Cytotoxic T cell (primary cell): Measurements from ENCODE around the genes CACNA1F, GAGE12C, AKAP4, XAGE3, KANTR, SMC1A and HUWE1.

GRCh38 chrX:49233095-49233743 is at the start of gene CACNA1F:
Gene CACNA1F, minus strand, starts transcription at chrX:49233340.
- PRO-cap, 2 experiments = no peak in any of the 2 experiments

DNA sequence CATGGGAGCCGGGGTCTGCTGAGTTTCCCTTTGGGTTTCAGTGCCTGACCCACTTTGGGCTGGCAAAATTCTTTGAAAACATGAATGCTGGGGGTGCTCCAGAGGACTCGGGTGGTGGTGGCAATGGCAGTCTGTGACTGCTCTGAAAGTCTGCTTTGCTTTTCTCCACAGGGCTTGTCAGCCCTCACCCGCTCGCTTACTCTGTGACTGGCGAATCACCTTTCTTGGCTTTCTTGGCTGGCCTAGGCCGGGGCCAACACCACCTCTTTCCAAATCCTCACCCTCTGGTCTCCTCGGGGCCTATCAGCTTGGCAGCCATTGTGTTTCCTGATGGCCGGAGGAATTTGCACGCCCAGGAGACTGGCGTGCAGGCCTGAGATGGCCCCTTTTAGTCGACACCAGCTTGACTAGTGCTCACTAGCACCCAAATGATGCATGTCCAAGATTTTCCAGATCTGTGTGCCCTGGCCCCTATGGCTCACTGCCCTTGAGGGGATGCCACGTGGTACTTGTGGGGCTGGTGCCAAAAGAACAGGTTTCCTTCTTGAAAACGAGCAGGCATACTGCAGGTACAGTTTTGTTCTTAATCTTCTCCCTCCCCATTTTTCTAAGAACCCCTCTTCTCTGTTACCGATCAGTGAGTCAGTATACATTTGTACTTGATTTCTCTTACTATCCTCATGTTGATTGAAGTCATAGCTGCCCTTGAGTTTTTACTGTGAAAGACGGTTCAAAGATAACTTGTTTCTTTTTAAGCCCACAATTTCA is 7.6 kb downstream of the PPP1R3F start:
- PRO-cap, 2 experiments = no peak in any of the 2 experiments

GRCh38 chrX:49531944-49532263 is at the start of gene GAGE12C:
Gene GAGE12C, plus strand, starts transcription at chrX:49532177.
- PRO-cap, 2 experiments = no peak in any of the 2 experiments

- PRO-cap, 2 experiments = no peak in any of the 2 experiments
Observed at GRCh38 chrX:49840815-49841286, 11.7 kb downstream of the PAGE4 start.

GRCh38 chrX:49881654-49882296 is 2.5 kb downstream of the USP27X start:
- PRO-cap, 2 experiments = no peak in any of the 2 experiments

GRCh38 chrX:50200841-50201377 is at the start of gene AKAP4:
Gene AKAP4, minus strand, starts transcription at chrX:50201007.
- PRO-cap, 2 experiments = no peak in any of the 2 experiments

DNA sequence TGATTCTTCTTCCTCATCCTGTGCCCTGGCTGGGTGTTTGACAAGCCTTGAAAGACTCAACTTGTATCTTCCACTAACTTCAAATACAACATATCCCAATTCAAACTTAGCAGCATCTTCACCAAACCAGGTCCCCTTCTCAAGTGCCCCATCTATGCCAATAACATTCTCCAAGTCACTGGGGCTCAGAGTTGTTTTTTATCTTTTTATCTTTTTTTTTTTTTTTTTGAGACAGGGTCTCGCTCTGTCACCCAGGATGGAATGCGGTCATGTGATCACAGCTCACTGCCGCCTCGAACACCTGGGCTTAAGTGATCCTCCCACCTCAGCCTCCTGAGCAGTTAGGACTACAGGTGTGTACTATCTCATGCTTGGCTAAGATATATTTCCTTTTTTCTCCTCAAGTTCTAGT is 153.8 kb upstream of the DGKK start:
- PRO-cap, 2 experiments = no peak in any of the 2 experiments

DNA sequence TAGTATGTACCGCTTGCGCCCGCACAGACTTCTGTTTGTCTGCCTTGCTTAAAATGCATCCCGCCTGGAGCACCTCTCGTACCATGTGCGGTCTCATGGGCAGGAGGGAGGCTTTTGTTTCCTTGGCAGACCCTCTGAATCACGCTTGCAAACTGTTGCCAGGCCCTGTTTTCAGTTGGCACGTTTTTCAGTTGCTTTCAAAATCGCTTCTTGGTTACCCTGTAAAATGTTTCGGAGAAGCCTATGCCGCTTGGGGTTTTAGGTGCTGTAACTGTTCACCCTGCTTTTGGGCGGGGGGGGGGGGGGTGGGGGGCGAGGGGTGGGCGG is 799 bp downstream of the NUDT10 start:
- PRO-cap, 2 experiments = no peak in any of the 2 experiments

DNA sequence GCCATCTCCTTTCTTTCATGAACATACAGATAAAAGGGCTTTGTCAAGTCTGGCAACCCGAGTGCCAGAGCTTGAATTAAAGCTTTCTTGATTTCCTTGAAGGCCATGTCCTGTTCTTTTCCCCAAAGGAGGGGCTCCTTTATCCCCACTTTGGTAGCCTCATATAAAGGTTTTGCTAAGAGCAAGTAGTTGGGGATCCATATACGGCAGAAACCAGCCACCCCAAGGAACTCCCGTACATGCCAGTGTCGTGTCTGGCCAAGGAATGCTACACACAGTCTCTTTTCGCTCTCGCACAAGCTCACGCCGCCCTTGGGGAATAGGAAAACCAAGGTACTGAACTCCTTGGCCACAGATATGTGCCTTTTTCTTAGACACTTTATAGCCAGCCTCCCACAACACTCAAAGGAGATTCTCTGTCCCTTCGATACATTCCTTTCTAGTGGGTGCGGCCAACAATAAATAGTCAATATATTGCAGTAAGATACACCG is 57.5 kb upstream of the XAGE1B start:
- PRO-cap, 2 experiments = no peak in any of the 2 experiments

GRCh38 chrX:52867971-52868180 is at the start of gene XAGE3:
Gene XAGE3, minus strand, starts transcription at chrX:52868083.
- PRO-cap, 2 experiments = no peak in any of the 2 experiments

GRCh38 chrX:53084348-53085547 is 2.6 kb downstream of the TSPYL2 start:
- PRO-cap, 2 experiments = no peak in any of the 2 experiments

- PRO-cap, 2 experiments = peak in 1 of 2 experiments; most common plus-strand start chrX:53093405 (in 1)
Observed at GRCh38 chrX:53093072-53093529, 841 bp upstream of the KANTR start.

GRCh38 chrX:53093530-53094742 is at the start of gene KANTR:
Gene KANTR, plus strand, starts transcription at chrX:53094142.
- PRO-cap, 2 experiments = peak in 2 of 2 experiments; most common plus-strand start chrX:53094212 (in 2); most common minus-strand start chrX:53093813 (in 1)

GRCh38 chrX:53374119-53374841 is 48.2 kb downstream of the SMC1A start:
- PRO-cap, 2 experiments = no peak in any of the 2 experiments

DNA sequence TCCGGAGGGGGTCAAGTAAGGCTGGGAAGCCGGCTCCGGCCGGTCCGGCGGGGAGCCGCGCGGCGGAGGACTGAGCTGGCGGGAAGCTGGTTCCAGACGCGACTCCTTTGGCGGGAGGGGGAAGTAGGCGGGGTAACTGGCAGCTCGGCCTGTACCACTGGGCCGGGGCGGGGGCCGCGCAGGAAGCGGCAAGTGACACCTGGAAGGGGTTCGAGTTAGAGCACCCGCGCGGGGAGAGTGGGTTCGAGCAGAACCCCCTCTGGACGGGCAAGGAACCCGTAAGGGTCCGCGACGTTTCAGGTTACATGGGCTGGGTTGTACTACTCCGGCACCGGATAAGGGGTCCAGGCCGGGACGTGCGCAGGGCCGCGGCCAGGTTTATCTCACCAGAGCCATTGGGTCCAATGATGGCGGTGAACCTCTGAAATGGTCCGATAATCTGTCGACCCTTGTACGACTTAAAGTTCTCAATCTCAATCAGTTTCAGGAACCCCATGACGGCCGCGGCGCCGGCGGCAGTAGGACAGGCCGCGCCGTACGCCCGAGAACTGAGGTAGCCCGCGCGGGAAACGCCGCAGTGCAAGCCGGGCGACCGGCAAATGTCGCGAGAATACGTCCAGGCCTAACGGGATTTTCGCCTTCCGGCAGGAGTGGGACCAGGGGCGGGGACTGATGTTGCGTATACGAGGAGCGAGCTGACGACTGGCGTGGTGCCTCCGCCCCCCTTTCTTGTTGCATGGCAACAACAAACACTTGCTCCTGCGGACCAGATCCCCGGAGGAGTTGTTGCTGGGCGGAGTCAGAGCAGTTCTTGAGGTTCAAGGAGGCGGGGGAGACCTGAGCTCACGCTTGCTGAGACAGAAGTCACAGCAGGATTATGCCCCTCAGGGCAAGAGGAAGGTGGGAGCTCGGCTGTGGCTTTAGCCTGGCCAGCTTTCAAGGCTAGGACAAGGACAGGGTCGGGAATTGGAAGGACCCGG is at the start of gene SMC1A:
SMC1A (minus strand) TSS at position 550 of the 980 bp plus-strand sequence.
- PRO-cap, 2 experiments = peak in 2 of 2 experiments; most common plus-strand start position 195 of the sequence (in 2); most common minus-strand start position 72 of the sequence (in 2)

DNA sequence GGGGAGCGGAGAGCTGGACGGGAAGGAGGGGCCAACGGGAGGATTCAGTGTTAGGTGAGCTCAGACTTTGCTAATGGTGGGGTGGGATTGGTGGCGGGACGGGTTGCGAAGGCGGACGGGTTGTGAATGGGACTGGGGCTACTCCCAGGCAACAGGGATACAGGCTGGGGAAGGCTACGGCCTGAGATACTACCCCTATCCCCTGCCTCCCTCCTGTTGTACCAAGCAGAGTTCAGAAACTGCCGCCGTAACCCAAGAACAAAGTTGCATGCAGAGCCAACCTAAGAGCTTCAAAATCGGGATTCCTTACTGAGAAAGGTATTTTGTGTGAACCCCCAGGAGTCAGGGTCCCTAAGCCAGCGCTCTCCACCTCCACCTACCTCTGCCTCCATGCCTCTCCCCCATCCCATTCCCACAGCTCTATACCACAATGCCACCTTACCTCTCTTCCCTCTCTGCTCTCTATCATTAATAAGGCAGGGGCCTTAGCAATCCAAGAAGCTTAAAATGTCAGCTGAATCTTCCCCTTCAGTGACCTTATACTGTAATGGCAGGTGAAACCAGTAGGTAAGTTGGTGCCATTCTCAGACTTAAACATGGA is 512 bp downstream of the RIBC1 start:
- PRO-cap, 2 experiments = no peak in any of the 2 experiments

DNA sequence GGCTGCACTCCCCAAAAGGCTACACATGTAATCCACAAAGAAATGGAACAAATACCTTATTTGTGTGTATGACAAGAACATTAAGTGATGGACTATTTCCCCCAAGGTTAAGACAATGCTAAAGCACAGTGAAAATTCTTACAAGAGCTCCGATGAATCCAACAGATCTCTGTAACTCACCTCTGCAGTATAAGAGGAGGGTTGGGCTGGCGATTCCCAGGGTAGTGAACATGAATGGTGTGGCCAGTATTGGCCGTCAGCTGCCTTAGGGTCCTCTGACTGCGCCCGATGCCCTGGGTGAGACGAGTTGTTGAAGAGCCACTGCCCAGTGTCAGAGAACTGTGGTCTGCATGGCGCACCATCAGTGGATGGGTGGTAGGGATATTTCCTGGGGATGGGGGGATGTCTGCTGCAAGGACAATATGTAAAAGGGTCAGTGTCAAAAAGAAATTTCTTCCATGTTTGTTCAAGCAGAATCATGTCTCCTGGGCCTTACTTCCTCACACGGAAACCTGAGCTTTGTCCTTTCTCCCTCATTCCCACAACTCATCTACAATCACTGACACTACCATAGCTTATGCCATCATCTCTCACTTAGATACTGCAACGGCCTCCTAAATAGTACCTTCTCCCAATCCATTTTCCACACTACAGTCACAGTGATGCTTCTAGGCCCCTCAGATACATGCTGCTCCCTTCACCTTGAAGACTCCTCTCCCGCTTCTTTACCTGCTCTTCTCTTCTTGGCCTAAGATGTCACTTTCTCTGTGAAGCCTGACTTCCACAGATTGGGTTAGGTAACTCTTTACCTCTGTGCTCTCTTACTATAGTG is 126.1 kb upstream of the HSD17B10 start:
- PRO-cap, 2 experiments = no peak in any of the 2 experiments

GRCh38 chrX:53561553-53562632 is 124.6 kb downstream of the HUWE1 start:
- PRO-cap, 2 experiments = no peak in any of the 2 experiments

- PRO-cap, 2 experiments = no peak in any of the 2 experiments
Observed at GRCh38 chrX:53562633-53563217, 123.8 kb downstream of the HUWE1 start.

GRCh38 chrX:53685868-53687232 is at the start of gene HUWE1:
Gene HUWE1, minus strand, starts transcription at chrX:53686719.
- PRO-cap, 2 experiments = peak in 2 of 2 experiments; most common plus-strand start chrX:53686132 (in 2); most common minus-strand start chrX:53686336 (in 2)